Epidermal melanocyte (primary cell): ENCODE results near the gene LRIG1.

- RRBS, result no CpG with 5 or more reads among the region's 3 CpGs
These were observed 16.7 kb upstream of the MAGI1 start for GRCh38 chr3:66055360-66055794.

DNA sequence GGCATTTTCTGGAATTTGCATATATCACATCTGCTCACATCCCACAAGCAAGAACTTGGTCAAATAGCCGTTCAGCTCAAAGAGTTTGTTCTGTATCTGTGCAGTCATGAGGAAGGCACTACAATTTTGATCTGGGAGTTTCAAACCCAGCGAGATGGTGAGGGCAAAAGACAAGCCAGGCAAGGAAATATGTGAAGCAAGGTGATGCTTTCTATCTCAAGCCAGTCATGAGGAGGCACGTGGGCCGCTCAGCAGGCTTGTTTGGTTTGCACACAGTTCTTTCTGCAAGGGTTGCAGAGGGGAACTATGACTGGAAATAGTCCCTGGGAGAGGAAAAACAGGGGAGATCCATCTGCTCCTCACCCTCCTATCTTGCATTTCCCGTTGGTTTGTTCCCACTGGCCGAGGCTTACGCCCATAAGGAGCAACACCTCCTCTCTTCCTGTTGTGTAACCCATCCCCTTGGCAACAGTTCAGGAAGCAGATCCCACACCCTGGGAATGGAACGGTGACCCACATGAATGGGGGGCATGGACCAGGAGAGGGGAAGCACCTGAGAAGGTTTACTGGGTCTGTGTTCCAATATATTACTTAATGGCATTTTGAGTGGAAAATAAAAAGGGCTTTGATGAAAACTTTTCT, 72.1 kb upstream of the MAGI1 start:
- RRBS, result no CpG with 5 or more reads among the region's 8 CpGs

- RRBS, result no CpG with 5 or more reads among the region's 21 CpGs
These were observed 25.4 kb upstream of the SLC25A26 start for GRCh38 chr3:66195297-66195824.

DNA sequence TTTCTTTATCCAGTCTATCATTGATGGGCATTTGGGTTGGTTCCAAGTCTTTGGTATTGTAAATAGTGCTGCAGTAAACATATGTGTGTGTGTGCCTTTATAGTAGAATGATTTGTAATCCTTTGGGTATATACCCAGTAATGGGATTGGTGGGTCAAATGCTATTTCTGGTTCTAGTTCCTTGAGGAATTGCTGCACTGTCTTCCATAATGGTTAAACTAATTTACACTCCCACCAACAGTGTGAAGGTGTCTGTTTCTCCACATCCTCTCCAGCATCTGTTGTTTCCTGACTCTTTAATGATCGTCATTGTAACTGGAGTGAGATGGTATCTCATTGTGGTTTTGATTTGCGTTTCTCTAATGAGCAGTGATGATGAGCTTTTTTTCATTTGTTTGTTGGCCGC, 86.1 kb downstream of the SLC25A26 start:
- RRBS, result no CpG with 5 or more reads among the region's 3 CpGs

- RRBS, result 25% methylated on average over 2 of the region's 10 CpGs
These were observed 58.6 kb downstream of the LRIG1 start for GRCh38 chr3:66441989-66442757.

DNA sequence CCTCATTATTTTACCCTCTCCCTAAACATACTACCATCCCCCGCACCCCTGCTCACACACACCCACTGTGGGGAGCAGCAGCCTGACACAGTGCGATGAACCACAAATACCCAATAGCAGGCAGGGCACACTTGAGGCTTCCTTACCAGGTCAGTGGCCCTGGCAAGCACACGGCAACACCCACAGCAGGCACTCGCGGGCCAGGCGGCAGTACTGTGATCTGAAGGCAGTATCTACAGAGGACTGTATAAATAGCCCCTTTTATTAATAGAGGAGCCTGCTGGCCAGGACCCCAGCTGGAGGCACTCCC, 44.2 kb downstream of the LRIG1 start:
- RRBS, result no CpG with 5 or more reads among the region's 6 CpGs

- RRBS, result no CpG with 5 or more reads among the region's 12 CpGs
These were observed 23.3 kb downstream of the LRIG1 start for GRCh38 chr3:66477189-66478266.

DNA sequence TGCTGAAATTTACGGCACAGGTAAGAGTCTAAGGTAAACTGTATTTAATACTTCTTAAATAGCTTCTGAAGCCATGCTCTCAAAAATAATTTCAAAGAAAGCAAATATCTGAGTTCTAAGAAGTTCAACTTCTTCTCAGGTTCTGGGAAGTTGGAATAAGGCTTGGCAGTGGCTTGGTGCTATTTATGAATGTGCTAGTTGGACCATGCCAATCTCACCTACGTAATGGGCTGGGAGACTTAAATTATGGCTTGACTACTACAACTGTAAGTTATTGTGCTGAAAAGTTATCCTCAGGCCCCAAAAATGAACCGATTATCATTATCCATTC, 3.6 kb downstream of the LRIG1 start:
- RRBS, result no CpG with 5 or more reads among the region's 3 CpGs

- RRBS, result 2% methylated on average over 39 of the region's 113 CpGs
These were observed at the start of gene LRIG1 for GRCh38 chr3:66500572-66501556. Gene LRIG1, minus strand, starts transcription at chr3:66501022.

GRCh38 chr3:66546305-66546746, 45.5 kb upstream of the LRIG1 start:
- RRBS, result no CpG with 5 or more reads among the region's 8 CpGs

DNA sequence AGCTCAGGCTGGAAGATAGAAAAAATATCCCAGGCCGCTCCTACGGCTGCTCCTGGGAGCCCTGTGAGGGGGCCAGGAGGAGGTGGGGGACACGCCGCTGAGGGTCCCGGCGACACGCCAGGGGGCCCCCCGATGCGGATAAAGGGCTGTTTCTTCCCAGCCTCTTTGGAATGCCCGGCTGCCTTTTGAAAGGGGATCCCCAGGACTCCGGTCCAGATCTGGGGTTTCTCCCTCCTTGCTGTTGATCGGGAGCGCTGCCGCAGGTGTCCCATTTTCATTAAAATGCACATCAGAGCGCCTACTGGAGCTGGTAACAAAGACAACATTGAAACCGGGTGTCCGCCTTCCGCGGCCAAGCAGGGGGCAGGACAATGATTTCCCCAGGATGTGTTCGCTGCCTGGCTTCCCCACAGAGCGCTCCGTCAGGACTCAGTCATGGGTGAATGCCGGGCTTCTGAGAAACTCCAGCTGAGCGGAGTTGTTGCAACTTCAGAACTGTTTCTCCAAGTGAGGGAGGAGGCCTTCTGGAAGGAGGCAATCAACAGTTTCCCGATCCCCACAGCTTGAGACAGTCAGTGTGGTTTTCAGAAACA, 200.0 kb upstream of the KBTBD8 start:
- RRBS, result 14% methylated on average over 6 of the region's 25 CpGs

GRCh38 chr3:66822247-66822705, 175.8 kb upstream of the KBTBD8 start:
- RRBS, result no CpG with 5 or more reads among the region's 4 CpGs

DNA sequence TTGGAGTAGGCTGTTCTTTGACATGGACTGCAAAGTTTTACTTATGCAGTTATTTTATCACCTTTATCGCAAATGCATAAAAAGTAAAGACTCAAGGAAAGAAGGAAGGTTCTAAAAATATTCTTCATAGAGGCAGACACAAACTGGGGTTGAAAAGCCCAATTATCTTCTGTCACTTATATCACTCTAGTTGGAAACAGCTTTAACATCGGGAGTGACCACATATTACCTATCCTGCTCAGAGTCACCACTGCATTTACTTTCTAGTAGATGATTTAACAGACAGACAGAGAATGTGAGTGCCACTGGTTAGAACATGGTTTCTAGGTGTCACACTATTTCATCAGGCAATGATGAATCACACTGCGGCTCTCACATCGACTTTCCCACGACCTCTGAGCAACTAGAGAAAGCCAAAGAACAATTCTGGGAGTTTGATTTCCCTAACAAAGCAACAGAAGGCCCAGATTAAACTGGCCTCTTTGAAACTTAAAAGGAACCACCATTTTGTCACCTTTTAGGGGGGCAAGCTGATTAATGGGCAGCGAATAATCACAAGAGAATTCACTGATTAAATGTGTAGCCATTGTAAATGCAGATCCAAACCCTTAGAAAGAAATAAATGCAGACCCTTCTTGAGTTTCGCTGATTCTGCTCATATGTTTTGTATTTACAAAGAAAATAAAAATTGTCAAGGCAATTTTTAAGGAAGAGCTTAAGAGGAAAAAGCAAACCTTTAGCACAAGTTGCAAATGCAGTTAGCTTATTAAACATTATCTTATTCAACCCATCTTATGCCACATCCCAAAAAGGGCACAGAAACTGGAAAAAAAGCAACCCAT, 112.7 kb upstream of the KBTBD8 start:
- RRBS, result no CpG with 5 or more reads among the region's 7 CpGs

DNA sequence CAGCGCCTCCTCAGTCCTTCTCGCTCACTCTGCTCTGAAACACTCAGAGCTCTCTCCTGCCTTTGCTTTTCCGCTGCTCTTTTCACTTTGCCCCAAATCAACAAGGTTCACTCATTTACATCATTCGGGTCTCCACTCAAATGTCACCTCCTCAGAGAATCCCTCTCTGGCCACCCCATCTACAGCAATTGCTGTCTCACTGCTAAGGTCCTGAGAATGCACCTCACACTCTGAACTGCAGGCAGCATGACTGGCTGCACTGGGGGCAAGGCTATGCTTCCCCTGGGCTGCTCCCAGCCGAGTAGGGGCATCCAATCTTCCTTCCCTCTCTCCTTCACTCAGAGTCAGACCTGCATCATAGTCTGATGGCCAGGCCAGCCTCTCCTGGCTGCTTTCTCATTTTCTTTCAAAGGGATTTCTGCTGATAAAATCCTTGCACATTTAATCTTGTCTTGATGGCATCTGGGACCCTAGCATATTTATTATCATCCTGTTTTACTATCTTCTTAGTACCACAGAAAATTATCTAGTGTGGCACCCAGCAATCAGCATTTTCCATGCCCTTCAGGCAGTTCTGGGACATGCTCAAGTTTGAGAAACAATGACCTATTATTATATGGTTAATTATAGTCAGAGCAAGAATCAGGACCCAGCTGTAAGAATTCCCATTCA, 189.0 kb downstream of the SUCLG2 start:
- RRBS, result no CpG with 5 or more reads among the region's 5 CpGs

GRCh38 chr3:67647509-67648092, 6.8 kb downstream of the SUCLG2 start:
- RRBS, result no CpG with 5 or more reads among the region's 6 CpGs

DNA sequence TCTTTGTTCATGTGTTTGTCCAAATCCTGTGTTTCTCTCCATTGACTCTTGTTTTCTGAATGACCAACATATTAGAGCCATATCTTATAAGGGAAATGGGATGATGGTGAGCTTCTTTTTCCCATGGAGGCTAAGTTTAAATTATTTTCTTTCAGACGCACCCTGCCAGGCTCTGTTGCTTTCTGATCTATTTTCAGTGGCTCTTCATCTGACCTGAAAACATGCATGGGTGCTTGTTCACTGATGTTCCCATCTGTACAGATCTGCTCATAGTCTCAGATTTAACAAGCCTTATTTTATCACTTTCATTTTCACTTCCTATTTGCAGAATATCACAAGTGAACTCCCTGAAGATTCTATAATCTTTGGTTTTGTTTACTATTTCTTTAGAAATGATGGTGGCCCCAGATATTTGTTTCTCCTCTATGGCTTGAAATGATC, 31.1 kb upstream of the SUCLG2 start:
- RRBS, result no CpG with 5 or more reads among the region's 1 CpG

DNA sequence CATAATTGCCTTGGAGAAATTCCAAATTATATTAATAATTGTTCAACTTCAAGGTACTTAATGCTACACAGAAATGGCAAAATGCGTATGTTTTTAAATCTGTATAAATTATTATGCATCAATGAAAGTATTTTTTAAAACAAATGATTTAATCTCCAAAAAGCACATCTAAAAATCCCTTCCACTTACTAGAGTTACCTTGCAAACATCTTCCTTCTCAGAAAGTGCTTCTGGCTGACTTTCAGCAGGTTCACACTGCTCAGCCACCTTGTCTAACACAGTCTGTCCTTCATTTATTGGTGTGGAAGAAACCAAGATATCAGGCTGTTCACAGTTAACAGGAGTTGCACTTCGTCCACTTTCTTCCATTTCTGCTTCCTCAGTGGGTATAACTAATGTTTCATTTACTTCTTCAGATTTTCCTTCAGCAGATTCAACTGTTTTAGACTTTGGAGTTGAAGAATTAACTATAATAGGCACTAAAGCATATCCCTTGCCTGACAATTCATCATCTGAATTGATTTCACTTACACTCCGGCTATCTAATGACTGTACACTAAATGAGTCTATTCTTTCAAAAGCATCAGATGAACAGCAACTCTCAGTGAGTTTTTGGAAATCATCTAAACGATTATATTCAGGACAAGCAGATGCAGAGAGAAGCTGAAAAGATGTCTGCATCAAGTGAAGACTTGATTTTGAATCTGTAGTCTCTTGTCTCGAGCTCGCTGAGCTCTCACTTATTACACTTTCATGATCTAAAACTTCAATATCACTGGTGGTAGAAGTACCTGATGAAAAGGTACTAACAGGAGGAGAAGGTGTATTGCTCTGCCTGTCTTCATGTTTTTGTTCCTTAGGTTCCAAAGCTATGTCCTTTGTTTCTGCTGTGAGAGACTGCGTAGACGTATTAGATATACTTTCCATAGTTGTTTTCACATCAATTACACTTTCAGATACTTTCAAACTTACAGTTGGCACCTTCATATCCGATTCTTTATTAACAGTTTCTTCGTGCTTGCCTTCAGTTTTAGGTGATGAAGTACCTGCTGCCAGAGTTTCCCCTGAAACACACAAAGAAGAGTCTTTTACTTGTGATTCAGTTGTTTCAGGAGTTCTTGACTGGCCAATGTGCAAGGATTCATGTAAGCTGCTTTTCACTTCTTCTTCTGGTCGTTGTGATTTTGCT, 4.6 kb downstream of the TMF1 start:
- RRBS, result no CpG with 5 or more reads among the region's 11 CpGs

GRCh38 chr3:69087437-69087804, 2.7 kb downstream of the ARL6IP5 start:
- RRBS, result no CpG with 5 or more reads among the region's 1 CpG